NCI-H460 (cell line): ENCODE measurements around the genes CEP192 and ROCK1.

GRCh38 chr18:12373565-12374271 is 3.3 kb downstream of the AFG3L2 start:
RAMPAGE:
- cytosol, long total RNA: no peak
- long total RNA: no peak
- nucleus, long total RNA: no peak

DNA sequence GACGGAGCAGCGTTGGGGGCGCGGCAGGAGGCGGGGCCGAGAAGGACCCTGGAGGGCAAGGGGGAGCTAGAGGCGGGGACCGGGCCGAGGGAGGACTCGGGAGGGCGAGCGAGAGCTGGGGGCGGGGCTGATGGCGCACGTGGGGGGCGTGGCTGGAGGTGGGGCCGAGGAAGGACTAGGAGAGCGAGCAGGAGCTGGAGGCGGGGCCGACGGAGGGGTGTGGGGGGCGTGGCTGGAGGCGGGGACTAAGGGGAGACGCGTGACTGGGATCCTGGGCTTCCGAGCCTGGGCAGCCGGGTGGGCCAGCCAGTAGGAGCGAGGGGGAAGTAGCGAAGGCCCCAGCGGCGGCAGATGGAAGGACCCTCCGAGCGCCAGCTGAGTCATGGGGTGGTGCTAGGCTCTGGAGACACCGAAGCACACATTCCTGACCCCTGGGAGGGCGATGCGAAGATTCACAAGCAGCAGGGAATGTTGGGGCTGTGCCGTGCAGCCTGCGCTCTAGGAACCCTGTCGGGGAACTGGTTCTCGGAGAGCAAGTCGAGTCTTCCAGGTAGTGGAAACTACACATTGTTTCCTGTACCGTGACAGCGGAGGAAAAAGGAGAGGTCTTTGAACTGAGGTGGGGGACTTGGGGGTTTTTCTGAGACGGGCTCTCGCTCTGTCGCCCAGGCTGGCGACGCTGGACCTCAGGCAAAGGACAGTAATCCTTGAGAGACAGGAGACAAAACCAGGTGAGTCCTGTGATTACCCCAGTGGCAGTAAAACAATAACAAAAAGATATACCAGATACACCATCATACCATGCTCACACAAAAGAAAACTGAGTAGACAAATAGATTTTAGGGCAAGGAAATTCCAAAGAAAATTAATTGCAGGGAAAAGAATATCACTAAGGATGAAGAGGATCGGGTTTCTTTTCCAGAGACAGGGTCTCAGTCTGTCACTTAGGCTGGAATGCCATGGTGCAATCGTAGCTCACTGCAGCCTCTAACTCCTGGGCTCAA is 643 bp upstream of the AFG3L2 start:
RAMPAGE:
- cytosol, long total RNA: no peak
- long total RNA: no peak
- nucleus, long total RNA: no peak

GRCh38 chr18:12460759-12461328 is 53.1 kb downstream of the PRELID3A start:
RAMPAGE:
- cytosol, long total RNA: no peak
- long total RNA: no peak
- nucleus, long total RNA: no peak

DNA sequence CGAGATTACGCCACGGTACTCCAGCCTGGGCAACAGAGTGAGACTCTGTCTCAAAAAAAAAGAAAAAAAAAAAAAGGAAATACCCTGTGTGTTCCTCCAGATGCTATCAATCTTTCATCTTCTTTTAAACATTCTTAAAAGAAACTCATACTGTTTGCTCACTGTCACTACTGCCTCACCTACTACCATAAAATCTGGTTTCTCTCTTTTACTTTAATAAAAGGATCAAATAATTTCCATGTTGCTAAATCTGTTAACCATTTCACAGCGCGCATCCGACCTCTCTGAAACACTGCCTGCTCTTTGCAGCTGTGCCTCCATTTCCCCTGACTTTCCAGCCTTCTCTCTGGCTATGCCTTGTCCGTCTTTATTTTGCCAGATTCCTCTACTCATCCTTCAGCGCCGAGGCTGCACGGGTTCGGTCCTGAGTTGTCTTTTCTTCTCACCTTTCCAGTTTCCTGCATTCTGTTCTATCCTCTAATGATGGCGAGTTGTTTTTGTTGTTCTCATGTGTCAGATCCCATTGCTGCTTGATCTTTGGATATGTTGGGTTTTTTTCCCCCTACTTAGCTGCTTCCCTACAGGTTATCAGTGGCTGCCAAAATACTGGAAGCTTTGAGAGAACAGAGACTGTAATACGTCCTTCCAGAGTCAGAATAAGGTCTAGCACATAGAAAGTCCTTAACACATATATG is 95.5 kb downstream of the PRELID3A start:
RAMPAGE:
- cytosol, long total RNA: no peak
- long total RNA: no peak
- nucleus, long total RNA: no peak

DNA sequence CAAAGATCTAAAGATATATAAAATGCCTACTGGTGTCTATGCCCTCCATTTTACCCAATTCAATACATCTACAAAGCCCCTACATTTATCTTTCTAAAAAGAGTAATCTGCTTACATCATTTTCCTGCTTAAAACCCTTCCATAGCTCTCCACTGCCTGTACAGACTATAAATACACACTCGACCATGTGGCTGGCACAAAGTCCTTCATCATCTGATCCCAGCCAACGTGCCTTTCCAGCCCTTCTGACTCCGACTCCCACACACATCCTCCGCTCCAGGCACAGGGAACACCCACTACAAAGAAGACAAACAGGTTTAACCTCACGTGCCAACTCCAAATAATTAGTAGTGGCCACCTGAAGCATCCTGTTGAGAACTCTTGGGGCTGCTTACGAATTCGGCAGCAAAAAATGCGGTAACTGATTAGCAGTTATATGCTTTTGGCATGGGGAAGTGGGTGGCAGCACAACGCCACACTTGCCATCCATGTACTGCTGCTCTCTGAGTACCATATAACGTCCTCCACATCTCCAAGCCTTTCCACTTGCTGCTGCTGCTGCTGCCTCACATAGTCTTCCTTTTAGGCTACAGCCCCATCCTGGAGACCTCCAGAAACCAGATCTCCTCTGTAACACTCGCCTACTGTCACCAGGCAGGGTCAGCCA is 12.1 kb downstream of the SPIRE1 start:
RAMPAGE:
- cytosol, long total RNA: no peak
- long total RNA: no peak
- nucleus, long total RNA: no peak

RAMPAGE:
- cytosol, long total RNA: no peak
- long total RNA: no peak
- nucleus, long total RNA: no peak
Measured at GRCh38 chr18:12658351-12659065, 601 bp upstream of the SPIRE1 start.

RAMPAGE:
- cytosol, long total RNA: no peak
- long total RNA: no peak
- nucleus, long total RNA: no peak
Measured at GRCh38 chr18:12944811-12945263, 3.0 kb upstream of the SEH1L start.

RAMPAGE:
- cytosol, long total RNA: no peak
- long total RNA: no peak
- nucleus, long total RNA: no peak
Measured at GRCh38 chr18:12991202-12992298, at the start of gene CEP192. TSS of gene CEP192 (plus strand) at chr18:12991362.

DNA sequence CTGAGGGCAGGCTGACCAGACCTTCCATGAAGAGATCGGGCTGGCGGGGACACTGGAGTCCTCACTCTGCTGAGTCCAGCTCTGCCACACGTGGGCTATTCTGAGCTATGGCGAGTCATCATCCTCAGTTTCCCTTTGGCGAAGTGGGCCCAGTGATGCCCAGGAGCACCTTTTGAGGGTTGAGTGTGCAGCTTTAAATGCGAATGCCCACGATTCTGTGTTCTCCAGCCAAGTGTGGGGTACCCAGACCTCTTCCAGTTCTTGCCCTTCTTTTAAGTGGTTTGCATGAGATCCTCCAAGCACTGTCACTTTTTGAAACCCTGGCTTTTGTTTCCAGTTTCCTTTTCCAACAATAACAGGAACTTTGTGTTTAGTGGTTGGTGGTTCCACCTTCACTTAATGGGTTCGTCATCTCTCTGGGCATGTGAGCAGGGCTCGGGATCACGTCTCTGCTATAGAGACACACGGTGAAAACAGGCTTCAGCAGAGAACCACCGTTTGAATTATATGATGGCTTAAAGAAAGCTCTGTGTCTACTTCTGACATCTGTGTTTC is 197.6 kb downstream of the LDLRAD4 start:
RAMPAGE:
- cytosol, long total RNA: no peak
- long total RNA: no peak
- nucleus, long total RNA: no peak

DNA sequence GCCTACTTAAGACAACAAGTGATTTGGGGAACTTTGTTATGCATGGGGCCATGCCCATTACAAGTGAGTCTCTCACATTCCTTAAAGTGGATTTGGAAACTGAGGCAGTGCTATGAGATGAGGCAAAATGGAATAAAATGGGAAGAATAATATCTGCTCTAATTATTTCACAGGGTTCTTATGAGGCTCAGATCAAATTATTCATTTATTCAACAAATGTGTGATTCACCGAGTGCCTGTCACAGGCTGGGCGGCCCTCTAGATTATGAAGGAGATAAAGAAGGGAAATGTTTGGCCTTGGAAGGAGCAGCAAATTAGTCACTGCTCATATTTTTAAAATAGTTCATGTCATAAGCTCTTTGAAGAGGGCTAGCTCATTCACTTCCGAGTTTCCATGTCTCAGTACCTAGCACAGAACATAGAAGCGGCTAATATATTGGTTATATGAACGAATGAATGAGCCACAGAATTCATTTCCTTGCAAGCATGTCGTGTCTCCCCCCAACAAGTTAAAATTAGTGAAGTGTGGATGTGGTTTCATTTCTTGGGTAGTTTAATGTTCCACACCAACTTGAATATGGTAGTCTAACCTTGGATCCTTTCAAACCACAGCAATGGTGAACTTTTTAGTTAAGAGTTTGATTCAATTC is 217.4 kb downstream of the LDLRAD4 start:
RAMPAGE:
- cytosol, long total RNA: no peak
- long total RNA: no peak
- nucleus, long total RNA: no peak

DNA sequence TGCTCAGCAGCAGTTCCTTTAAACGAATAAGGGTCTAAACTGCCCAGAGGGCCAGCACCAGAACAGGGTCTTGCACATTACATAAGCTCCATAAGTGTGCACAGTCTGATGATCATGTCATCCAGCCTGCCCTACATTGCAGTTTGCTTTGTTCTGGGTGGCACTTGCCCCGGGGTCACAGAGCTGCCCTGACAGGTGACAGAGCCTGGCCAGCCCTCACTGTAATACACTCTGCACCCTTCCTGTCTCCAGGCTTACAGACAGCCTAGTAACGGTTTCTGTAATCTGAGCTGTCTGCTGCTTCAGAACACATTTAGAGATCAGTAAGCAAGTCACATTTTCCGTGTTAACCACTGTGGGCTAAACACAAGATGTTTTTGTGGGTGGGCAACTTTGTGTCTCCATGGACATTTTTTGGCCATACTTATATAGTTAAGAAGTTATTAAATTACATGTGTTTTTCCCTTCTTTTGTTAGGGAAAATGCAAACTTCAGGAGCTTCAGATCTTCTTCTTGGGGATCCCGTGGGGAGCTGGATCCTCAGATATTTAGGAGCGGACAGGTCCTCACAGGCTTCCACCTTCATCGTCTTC is 213.2 kb downstream of the FAM210A start:
RAMPAGE:
- cytosol, long total RNA: no peak
- long total RNA: no peak
- nucleus, long total RNA: no peak

DNA sequence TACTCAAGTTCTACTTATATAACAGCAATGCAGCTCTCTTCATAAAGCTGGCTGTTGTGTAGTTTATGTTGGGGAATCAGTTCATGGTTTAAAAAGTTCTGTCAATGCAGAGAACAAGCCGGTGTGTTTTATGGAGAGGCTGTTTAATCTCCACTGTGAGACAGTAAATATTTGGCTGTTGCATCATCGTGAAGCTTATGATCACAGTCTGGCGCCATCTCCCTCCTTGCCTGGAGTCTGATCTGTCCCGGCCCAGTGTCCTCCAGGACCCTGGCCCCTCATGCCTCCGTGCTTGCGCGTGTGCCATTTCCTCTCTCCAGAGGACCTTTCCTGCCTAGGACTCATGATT is 184.3 kb downstream of the FAM210A start:
RAMPAGE:
- cytosol, long total RNA: no peak
- long total RNA: no peak
- nucleus, long total RNA: no peak

DNA sequence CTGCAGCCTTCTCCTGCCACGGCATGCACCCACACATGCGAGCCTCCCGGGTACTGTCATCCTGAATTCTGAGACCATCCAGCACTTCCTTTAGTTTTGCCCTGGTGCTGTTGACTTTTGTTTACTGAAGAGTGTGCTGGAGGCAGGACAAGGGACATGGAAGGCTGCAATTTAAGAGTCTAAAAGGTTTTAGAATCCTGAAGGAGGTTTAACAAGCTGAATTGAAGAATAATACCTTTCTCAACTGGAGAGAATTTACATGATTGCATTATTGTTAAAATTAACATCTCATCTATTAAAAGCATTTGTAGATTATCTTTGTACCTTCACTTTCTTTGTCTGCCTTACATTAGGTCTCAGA is 183.1 kb downstream of the FAM210A start:
RAMPAGE:
- cytosol, long total RNA: no peak
- long total RNA: no peak
- nucleus, long total RNA: no peak

DNA sequence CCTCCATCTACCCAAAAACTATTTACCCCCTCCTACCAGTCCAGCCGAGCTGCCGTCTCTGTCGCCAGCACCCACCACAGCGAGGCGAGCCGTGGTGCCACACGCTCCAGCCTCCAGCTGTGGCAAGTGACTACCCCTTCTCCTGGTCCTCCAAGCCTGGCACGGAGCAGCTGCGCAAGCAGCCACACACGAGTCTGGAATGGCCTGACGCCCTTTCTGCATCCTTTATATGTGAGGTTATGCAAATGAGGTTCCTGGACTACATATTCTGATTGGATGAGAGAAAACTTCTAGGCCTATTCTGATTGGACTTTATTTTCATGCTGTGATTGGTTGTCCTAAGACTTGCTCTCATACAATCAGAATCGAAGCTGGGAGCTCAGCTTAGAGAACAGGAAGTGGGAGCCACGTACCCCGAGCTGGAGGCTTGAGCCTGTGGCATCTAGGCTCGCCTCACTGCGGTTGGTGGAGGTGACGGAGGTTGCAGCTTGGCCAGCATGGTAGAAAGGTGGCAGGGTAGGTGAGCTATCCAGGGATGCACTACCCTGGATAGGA is 99.0 kb upstream of the POTEC start:
RAMPAGE:
- cytosol, long total RNA: no peak
- long total RNA: no peak
- nucleus, long total RNA: no peak

DNA sequence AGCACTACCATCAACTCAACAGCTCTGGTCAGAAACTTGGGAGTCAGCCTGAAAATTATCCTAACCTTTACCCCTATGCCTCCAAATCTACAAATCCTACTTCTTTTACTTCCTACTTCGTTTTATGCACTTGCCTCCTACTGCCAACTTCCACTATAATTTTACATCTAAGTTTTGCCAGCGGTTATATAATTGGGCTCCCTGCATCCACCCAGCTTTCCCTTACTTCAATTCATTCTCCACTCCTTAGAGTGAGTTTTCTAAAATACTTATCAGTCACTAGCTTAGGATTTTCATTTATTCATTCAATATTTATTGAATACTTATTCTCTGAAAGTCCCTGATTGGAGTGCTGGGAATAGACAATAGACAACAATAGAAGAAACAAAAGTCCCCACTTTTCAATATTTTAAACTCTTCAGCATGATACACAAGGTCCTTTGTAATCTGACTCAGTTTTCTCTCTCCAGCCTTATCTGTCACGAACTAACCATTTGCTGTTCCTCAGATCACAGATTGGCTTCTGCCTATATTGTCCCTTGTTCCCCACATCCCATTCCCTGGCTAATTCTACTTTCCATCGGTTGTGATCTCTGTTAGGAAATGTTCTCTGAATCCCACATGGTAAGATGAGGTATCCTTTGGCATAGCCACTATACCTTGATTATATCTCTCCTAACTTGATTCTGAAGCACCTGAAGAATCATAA is 134.6 kb downstream of the ROCK1 start:
RAMPAGE:
- cytosol, long total RNA: no peak
- long total RNA: no peak
- nucleus, long total RNA: no peak

RAMPAGE:
- cytosol, long total RNA: no peak
- long total RNA: no peak
- nucleus, long total RNA: no peak
Measured at GRCh38 chr18:21016819-21017245, 94.8 kb downstream of the ROCK1 start.

GRCh38 chr18:21052999-21053548 is 58.5 kb downstream of the ROCK1 start:
RAMPAGE:
- cytosol, long total RNA: no peak
- long total RNA: no peak
- nucleus, long total RNA: no peak

GRCh38 chr18:21111432-21111899 is at the start of gene ROCK1:
TSS of gene ROCK1 (minus strand) at chr18:21111813.
RAMPAGE:
- cytosol, long total RNA: start-site peak on the minus strand at chr18:21111663-21111815, 24 and 34 reads in 2 replicates
- long total RNA: no peak
- nucleus, long total RNA: start-site peak on the minus strand at chr18:21111678-21111769, 76 and 8 reads in 2 replicates

DNA sequence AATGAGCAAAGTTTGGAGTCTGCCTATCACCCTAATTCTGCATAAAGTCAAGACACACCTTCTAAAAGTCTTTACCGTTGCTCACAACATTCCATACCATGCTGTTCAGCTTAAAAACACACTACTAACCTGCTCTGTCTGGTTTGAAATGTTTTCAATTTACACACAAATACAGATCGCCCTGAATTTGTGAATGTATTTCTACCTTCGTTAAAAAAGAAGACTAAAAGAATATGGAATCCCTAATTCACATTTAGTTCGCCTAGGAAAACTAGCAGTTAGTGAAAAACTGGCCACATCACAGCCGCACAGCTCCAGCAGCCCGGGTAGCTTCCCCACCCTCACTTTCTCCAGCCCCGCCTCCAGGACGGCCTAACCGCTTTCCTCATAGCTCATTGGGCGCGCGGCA is 316 bp upstream of the MIB1 start:
RAMPAGE:
- cytosol, long total RNA: no peak
- long total RNA: no peak
- nucleus, long total RNA: no peak

DNA sequence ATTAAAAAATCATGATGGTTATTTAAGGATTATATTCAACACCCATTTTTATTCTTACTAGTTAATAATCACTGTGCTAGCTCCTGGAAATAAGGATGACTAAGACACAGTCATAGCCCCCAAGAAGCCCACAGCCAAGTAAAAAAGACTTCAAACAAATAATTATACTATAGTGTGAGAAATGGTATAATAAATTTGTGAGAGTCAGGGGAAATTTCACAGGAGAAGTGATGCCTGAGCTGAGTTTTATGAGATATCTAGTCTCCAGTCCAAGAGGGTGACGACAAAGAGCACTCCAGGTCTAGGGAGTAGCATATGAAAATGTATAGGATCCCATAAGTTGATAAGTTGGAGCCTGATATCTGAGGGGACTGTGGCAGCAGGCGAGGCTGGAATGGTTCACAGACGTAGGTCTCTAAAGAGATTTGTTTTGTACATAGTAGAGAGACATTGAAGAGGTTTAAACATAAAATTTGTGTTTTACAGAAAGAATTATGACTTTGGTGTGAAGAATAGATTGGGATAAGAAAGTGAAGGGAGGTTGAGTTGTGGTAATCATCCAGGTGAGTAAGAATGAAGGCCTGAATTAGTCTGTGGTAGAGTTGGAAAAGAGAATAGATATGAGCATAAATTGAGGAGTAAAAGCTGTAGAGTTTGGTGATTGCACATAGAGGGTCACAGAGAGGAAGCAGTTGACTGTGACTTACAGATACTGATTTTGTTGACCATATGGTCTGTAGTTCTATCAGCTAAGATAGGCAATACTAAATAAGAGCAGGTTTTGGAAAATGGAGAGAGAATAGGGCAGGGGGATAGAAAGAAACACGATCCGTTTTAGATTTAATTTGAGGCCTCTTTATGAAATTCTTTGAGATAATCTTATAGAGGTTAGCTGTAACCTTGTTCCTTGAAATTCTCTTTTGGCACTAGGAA is 71.6 kb downstream of the MIB1 start:
RAMPAGE:
- cytosol, long total RNA: no peak
- long total RNA: no peak
- nucleus, long total RNA: no peak